Right lobe of liver (tissue), 4 donors: ENCODE measurements around the gene DRAM1.

DNA sequence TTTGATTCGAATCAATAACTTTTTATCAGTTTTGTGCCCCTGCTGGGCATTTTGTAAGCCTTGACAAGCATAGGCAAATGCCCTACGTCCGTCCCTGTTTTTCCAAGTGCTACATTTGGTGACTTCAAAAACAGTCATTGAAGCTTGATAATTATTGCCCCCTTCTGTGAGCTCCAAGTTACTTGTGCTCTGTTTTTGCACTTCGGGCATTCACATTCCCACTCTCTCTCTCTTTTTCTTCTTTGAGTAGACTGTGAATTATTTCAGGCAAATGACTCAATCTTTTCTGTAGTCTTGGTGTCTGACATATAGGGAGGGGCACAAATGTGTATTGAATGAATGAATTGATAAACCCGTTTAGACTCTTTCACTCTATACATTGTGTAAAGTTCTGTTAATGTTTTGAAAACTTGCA is 1.2 kb downstream of the APAF1 start:
- PRO-cap, 4 experiments, result no peak in any of the 4 experiments
- RAMPAGE, long total RNA, 2 experiments, result no peak in any of the 2 experiments

GRCh38 chr12:99059784-99060247 is 414.7 kb downstream of the APAF1 start:
- PRO-cap, 4 experiments, result no peak in any of the 4 experiments
- RAMPAGE, long total RNA, 2 experiments, result no peak in any of the 2 experiments

GRCh38 chr12:100141509-100142780 is 729 bp downstream of the BLTP3B start:
- PRO-cap, 4 experiments, result peak in 4 of 4 experiments; most common plus-strand start chr12:100142095 (in 3); most common minus-strand start chr12:100141984 (in 4)
- RAMPAGE, long total RNA, 2 experiments, result no peak in any of the 2 experiments

DNA sequence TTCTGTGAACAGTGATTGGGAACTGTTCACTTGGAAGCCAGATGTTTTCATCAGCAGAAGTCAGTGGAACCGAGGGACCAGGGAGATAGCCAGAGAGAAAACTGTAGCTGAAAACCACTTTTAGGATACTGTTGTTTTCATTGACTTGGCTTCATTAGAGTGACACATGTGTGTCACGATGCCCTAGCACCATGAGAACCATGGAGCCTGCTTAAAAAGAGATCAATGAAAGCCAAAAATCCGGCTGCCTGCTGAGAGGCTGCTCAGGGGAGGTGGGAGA is 192.1 kb downstream of the ANO4 start:
- PRO-cap, 4 experiments, result no peak in any of the 4 experiments
- RAMPAGE, long total RNA, 2 experiments, result no peak in any of the 2 experiments

- PRO-cap, 4 experiments, result no peak in any of the 4 experiments
- RAMPAGE, long total RNA, 2 experiments, result no peak in any of the 2 experiments
These were observed 64.2 kb downstream of the SLC5A8 start for GRCh38 chr12:101145813-101146278.

GRCh38 chr12:101634653-101635357 is 40.0 kb downstream of the MYBPC1 start:
- PRO-cap, 4 experiments, result no peak in any of the 4 experiments
- RAMPAGE, long total RNA, 2 experiments, result no peak in any of the 2 experiments

DNA sequence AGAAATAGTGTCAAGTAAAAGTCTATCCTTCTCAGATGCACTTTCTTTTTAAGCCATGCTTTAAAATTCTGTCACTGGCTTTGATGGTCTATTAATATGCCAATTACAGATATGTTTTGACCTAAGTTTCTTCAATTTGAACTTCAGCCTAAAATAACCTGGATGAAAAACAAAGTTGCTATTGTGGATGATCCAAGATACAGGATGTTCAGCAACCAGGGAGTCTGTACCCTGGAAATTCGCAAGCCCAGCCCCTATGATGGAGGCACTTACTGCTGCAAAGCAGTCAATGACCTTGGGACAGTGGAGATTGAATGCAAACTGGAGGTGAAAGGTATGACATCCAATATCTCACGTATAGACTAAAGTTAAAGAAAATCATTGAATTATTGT is 17.2 kb upstream of the CHPT1 start:
- PRO-cap, 4 experiments, result no peak in any of the 4 experiments
- RAMPAGE, long total RNA, 2 experiments, result no peak in any of the 2 experiments

GRCh38 chr12:101697237-101697547 is 248 bp upstream of the CHPT1 start:
- PRO-cap, 4 experiments, result peak in 4 of 4 experiments; most common plus-strand start chr12:101697321 (in 1); most common minus-strand start chr12:101697528 (in 4)
- RAMPAGE, long total RNA, 2 experiments, result no peak in any of the 2 experiments

DNA sequence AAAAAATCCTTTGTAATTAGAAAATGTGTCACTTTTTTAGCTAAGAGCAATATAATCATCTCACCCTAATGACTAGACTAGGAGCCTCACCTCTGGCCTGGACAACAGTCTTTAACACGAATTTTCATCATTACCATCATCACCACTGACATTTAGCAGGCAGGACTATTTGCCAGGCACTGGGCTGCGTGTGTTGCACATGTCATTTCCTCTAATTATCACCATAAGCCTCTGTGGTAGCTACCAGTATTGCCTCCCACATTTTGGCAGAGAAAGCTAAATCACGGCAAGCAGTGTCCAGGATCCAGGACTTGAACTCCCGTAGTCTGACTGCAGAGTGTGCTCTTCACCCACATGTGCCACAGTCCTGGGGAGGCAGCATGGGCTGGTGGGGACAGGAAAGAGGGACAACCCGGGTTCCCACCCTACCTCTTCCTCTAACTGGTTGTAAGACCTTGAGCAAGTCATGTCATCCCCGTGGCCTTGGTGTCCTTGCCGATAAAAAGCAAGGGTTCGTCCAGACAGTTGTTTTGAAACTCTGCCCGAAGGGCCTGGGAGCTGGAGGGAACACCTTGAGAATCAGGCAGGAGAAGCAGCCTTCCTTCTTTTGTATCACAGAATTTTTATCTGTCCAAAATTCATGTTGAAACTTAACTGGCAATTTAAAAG is 4.9 kb upstream of the SYCP3 start:
- PRO-cap, 4 experiments, result no peak in any of the 4 experiments
- RAMPAGE, long total RNA, 2 experiments, result no peak in any of the 2 experiments

- PRO-cap, 4 experiments, result peak in 1 of 4 experiments; most common plus-strand start chr12:101830095 (in 1)
- RAMPAGE, long total RNA, 2 experiments, result no peak in any of the 2 experiments
These were observed 936 bp downstream of the GNPTAB start for GRCh38 chr12:101829841-101830205.

GRCh38 chr12:101877081-101877829 is at the start of gene DRAM1:
Gene DRAM1 (plus strand): TSS chr12:101877580.
- PRO-cap, 4 experiments, result peak in 4 of 4 experiments; most common plus-strand start chr12:101877643 (in 4); most common minus-strand start chr12:101877531 (in 3)
- RAMPAGE, long total RNA, 2 experiments, result no peak in any of the 2 experiments

- PRO-cap, 4 experiments, result no peak in any of the 4 experiments
- RAMPAGE, long total RNA, 2 experiments, result no peak in any of the 2 experiments
These were observed 54.3 kb downstream of the DRAM1 start for GRCh38 chr12:101931337-101932330.

DNA sequence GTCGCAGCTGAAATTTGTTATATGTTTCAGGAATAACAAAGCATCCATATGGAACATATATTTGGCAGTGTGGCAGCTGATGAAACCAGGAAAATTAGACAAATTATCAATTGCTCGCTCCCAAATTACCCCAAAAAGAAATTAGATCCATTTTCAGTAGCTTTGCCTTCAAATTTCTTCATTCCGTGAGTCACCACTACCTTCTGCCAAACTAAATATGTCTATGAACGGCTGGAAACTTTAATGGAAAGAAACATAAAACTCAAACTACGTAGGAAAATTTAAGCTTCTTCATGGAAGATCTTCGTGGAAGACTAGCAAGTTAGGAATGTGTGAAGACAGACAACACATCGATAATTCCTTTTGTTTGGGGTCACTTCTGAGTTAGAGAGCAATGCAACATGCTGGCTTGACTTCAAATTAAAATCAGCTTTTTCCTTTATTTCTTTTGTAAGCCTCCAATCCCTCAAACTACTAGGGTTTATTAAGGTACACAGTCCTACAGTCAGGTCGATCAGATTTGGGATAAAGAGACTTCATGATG is 17.2 kb downstream of the IGF1 start:
- PRO-cap, 4 experiments, result peak in 2 of 4 experiments; most common plus-strand start position 320 of the sequence (in 2); most common minus-strand start position 187 of the sequence (in 1)
- RAMPAGE, long total RNA, 2 experiments, result no peak in any of the 2 experiments

DNA sequence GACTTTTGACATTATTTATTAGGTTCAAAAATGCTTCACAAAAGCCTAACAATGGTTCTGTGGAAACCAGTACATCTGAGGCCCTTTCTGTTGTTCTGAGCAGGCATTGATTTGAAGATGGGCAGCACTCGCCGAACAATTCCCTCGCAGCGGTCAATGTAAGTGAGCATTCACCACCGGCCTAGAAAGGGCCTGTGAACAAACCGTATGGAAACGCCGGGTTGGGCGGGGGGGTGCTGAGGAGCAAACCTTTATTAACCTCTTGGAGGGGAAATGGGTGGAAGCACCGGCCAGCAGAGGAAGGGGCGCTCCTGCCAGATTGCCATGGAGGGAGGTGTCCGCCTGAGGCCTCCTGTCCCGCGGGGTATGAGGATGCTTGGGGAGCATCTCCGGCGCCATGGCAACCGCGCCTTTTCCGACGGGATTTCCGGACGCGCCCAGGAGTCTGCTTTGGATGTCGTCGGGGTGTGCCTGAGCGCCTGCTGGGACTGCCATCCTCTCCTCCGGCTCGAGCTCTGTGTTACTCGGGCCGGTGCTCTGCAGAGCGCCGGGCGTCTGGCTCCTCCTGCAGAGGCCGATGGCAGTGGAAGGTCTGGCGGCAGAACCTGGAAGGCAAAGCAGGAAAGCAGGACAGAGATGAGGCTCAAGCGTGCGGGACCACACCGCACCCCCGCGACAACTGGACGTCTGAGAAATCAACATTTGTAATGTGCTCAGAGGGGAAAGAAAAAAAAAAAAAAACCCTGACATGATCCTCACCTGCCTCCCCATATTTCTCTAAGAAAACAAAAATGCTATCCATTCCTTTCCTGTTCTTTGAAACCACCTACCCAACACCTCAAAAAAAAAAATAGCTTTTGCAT is 193.6 kb downstream of the C12orf42 start:
- PRO-cap, 4 experiments, result no peak in any of the 4 experiments
- RAMPAGE, long total RNA, 2 experiments, result no peak in any of the 2 experiments

GRCh38 chr12:103441264-103442084 is 54.3 kb downstream of the C12orf42 start:
- PRO-cap, 4 experiments, result peak in 4 of 4 experiments; most common minus-strand start chr12:103441655 (in 2)
- RAMPAGE, long total RNA, 2 experiments, result no peak in any of the 2 experiments

GRCh38 chr12:103571359-103571823 is 15.7 kb upstream of the STAB2 start:
- PRO-cap, 4 experiments, result no peak in any of the 4 experiments
- RAMPAGE, long total RNA, 2 experiments, result no peak in any of the 2 experiments

DNA sequence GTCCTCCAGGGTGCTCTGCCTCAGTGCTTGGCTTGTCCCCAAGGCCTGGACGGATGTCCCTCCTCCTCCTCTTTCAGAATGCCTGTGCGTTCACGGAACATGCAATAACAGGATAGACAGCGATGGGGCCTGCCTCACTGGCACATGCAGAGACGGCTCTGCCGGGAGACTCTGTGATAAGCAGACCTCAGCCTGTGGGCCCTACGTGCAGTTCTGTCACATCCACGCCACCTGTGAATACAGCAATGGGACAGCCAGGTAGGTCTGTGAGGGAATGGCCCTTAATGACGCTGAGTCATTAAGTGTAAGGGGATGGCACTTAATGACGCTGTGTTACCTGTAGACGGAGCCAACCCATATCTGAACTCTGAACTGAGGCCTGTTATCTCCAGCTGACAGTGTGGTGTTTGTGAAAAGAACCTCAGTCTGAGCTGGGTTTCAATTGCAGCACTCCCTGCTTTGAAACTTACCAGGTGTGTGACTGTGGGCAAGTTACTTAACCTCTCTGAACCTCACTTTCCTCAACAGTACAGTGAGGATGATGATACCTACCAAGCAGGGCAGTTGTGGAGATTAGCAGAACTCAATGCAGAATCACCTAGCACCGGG is 86.9 kb downstream of the STAB2 start:
- PRO-cap, 4 experiments, result no peak in any of the 4 experiments
- RAMPAGE, long total RNA, 2 experiments, result no peak in any of the 2 experiments

DNA sequence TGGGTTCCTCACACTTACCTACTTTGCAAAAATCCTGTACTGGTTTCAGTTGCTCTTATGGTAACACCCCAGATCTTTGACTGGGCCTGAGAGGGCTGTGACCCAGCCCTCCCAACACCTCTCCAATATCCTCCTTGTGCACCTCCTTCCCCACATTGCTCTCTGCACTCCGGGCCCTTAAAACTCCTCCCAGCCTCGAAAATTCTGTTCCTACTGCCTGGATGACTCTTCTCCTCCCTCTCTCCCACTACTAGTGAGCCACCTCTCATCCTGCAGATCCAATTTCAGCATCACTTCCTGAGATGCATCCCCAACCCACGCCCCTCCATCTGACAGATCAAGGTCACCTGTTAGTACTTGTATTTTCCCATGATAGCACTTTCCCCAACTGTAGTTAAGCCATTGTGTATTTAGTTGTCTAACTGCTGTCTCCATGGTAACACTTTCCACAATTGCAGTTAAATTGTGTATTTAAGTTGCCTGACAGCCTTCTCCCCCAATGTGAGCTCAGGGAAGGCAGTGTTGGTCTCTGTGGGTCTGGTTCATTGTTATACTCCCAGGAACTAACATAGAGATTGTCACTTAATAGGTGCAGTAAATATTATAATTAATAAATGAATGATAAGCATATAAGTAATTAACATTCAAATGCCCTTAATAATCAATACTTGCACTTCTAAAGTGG is 11.6 kb upstream of the NT5DC3 start:
- PRO-cap, 4 experiments, result no peak in any of the 4 experiments
- RAMPAGE, long total RNA, 2 experiments, result no peak in any of the 2 experiments

GRCh38 chr12:103877892-103878477 is 37.0 kb upstream of the NT5DC3 start:
- PRO-cap, 4 experiments, result no peak in any of the 4 experiments
- RAMPAGE, long total RNA, 2 experiments, result no peak in any of the 2 experiments

DNA sequence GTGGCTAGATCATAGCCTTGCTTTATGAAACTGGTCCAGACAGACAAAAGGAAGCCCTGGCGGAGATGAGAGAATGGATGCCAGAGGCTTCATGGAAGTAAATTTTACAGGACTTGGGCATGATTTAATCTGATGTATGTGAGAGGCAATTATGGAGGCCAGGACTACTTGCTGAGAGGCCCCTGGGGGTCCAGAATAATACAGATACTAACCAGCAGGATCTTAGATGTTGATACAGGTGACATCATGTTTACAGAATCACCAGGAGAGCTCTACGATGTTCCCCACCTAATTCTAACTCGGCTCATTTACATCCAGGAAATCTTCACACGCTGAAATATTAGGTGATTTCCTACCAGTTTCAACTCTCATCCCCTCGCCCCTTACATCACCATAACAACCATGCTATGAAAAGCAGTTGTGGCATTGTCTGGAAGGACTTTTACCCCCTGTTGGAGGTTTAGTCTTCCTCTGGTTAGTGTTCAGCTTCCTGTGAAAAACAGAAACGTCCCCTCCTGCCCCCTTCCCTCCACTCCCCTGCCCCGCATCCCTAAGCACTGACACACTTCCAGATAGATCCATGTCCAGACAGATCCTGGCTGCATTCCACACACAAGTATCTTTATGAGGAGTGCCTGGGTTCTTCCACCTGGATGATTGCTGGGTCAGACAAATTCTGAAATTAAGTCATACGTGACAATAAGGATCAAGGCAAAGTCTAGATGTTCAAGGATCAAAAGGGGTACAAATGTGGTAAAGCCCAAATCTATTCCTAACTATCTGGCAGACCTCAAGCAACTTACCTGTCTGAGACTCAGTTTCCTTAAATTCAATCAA is 39.6 kb upstream of the NT5DC3 start:
- PRO-cap, 4 experiments, result no peak in any of the 4 experiments
- RAMPAGE, long total RNA, 2 experiments, result no peak in any of the 2 experiments